Placental epithelial cell (primary cell): ENCODE measurements around a stretch of chr3.

GRCh38 chr3:61358350-61358649, 107.0 kb upstream of the FHIT start:
- CAGE, long polyA plus RNA, result no peak

DNA sequence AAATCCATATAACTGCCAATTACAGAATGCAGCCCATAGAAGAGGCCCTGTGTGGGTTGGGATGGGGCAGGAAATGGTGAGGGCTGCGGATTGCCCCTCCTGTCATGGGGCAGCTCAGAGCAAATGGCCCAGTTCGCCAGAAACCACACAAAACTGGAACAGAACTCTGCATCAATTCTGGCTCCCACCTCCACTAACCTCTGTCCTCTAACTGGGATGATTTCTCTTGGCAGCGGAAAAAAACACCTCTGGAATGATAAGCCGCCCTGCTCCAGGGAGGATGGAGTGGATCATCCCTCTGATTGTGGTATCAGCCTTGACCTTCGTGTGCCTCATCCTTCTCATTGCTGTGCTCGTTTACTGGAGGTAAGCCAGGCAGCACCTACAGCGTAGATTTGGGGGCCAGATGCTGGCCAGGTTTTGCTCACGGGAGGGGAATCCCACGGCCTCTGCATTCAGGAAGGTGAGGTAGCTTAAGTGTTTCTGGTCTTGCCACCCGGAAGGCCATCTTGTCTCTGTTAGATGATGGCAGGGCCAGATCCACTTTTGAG, 100.1 kb upstream of the C3orf14 start:
- CAGE, long polyA plus RNA, result no peak

- CAGE, long polyA plus RNA, result no peak
These were observed 75.9 kb upstream of the C3orf14 start for GRCh38 chr3:62242802-62243526.

- CAGE, long polyA plus RNA, result no peak
These were observed 351 bp downstream of the SYNPR start for GRCh38 chr3:63278467-63278850.

- CAGE, long polyA plus RNA, result no peak
These were observed 48.0 kb downstream of the ATXN7 start for GRCh38 chr3:63911440-63912202.

- CAGE, long polyA plus RNA, result no peak
These were observed 59.8 kb downstream of the ATXN7 start for GRCh38 chr3:63923299-63924109.

GRCh38 chr3:63926129-63926648, 62.5 kb downstream of the ATXN7 start:
- CAGE, long polyA plus RNA, result no peak

DNA sequence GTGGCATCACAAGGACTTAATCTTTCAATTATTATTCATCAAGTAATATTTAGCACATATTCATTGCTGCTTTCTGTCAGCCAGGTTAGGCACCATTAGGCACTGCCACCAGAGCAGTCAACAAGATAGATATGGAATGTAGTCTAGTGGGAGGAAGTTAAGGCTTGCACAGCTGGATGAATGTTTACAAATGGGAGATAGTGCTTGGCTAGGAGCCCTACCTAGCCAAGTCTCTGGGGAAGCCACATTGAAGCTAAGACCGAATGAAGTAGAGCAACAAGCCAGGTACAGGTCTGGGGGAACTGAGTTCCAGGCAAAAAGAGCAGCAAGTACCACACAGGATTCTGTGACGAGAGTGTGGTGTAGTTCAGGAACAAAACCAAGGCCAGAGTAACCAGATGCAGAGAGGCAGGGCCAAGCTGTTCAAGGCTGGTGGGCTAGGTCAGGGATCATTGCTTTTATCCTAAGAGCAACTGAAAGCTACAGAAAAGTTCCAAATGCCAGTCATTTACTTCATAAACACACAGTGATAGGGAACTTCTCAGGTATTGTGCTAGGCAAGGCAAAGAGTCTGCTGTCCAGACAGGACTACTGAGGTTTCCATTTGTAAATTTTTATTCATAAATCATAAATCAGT, 77.6 kb downstream of the PSMD6 start:
- CAGE, long polyA plus RNA, result no peak

DNA sequence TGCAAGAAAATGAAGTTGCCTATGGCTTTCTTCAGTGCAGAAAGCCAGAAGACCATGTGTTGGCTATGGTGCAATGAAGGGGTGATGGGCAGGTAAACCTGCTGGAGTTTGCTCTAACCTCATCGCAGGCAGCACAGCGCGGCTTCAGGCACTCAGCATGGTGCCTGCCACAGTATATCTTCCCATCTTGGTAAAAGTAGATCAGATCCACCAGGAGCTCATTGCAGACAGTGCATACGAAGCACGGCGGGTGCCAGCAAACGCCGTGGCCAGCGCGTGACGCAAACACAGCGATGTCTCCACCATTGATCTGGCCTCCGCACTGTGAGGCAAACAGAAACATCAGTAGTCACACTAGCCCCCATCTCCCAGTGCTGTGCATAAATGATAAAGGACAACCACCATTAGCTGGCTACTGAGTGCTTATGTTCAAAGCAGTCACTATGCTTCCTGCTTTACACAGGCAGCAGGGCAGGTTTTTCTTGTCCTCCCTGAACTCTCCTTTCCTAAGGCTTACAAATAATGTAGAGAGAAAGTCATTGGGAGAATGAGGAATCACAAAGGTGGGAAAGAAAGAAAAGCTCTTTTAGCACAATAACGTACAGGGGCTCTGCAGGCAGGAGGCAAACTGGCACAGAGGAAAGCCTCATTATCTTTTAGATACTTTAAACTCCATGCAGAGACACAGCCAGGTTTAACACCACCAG, 68.1 kb downstream of the PRICKLE2 start:
- CAGE, long polyA plus RNA, result no peak

- CAGE, long polyA plus RNA, result no peak
These were observed 198.4 kb downstream of the ADAMTS9 start for GRCh38 chr3:64489232-64489962.

- CAGE, long polyA plus RNA, result no peak
These were observed 208.6 kb upstream of the ADAMTS9 start for GRCh38 chr3:64896377-64896886.

DNA sequence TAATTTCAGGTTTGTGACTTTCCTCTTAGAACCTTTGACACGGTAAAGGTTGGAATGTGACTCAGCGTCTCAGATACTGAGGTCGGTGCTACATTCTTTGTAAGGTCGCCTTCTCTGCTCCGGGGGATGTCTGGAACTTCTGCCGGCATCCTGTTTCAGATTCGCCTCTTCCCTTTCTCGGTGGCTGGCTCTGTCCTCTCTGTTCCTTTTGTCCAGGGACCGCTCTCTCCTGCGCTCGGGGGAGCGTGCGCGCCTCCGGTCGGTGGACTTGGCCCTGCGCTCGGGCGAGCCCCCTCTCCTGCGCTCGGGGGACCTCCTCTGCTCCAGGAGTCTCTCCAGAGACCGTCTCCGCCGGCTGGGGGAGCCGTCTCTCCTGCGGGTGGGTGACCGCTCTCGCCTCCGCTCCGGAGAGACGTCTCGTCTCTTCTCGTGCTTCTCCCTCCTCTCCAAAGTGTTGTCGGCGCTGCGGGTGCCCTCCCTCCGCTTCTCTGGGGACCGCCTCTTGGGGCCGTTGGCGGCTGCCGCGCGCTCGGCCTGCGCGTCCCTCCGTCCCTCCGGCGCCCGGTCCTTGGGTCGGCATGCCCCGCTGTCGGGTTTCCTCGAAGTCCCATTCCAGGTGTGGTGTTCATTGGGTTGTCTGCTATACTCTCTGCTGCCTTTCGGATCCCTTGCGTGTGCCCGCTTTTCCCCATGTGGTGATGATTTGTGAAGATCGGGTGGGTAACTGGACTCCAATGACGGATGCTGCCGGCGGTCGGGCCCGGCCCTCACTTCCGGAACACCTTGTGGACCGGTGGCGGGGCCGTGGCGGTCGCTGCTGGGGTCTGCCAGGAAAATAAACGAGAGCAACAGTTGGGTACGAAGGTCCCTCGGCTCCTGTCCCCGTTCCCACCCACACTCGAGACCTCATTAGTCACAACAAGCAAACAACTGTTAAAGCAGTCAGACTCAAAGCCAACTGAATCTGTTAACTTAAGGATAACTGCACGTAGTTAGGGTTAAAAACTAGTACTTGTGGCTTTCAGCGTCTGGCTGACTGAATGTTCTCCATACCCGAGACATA, 668.8 kb upstream of the ADAMTS9 start:
- CAGE, long polyA plus RNA, result no peak

DNA sequence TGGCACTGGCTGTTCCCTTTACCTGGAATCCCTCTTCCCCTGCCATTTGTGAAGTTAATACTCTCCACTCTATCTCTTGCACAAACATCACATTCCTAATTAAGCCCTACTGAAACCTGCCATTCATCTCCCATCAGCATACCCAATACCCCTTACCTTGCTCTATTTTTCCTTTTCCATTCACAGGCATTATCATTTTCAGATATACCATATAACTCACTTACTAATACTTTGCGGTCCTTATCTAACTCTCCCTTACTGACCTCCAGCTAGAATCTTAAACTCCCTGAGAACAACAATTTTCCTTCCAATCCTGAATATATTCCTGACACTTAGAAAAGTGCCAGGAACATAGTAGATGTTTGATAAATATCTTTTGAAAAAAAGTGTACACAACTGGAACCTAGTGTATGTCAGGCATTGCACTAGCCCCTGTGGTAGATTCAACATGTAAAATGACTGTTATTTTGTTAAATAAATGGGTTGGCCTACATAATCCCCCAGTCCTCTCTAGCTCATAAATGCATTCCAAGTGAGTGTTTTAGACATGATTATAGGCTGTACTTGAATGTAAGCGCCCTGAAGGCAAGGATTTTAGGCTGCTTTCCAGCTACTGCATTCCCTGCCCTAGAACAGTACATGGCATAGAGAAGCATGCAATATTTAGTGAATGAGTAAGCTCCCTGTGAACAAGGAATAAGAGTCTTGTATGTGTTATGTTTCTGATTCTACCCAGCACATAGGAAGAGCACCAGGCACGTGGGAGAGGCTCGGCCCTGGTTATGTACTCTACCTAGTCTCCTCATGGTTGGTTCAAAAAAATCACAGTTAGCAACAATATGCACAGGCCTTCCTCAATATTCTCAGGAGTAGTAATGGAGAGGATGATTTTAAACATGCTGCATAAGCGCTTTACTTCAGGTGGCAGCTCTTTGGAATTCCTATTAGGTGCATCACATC, 456.9 kb downstream of the MAGI1 start:
- CAGE, long polyA plus RNA, result no peak

GRCh38 chr3:65591157-65592103, 447.3 kb downstream of the MAGI1 start:
- CAGE, long polyA plus RNA, result no peak

- CAGE, long polyA plus RNA, result no peak
These were observed 441.6 kb downstream of the MAGI1 start for GRCh38 chr3:65596959-65597762.

GRCh38 chr3:65714037-65714601, 324.6 kb downstream of the MAGI1 start:
- CAGE, long polyA plus RNA, result no peak

DNA sequence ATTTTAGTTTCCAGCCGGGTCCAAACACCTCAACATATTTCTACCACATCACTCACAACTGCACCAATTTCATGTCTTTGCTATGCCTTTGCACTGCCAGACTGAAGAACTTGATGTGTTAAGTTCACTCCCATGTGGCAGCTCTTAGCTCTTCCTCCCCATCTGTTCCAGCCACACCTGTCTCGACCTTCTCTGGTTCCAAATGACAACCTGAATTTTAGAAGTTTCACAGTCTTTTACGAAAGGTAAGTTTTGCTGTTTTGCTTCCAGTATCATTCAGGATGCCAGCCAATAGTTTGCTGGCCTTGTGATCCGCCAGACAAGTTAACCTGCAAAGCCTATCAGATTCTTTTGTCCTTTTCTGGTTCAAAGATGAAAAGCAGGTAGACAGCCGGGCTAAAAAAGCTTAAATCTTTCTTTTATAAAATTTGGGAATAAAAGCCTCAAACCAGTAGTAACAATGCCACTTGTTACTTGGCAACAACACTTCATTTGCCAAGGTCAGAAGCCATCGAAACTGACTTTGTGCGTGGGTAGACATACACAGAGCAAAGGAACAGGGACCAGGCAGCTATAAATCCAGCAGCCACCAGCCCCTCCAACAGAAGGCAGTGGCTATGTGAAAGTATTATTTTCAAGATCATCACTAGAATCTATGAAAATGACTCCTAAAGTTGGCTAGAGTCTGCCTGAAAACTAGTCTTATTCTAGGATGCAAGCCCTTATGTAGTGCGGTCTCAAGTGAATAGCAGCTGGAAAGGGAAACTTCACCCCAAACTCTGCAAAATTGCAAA, 192.9 kb downstream of the MAGI1 start:
- CAGE, long polyA plus RNA, result no peak

DNA sequence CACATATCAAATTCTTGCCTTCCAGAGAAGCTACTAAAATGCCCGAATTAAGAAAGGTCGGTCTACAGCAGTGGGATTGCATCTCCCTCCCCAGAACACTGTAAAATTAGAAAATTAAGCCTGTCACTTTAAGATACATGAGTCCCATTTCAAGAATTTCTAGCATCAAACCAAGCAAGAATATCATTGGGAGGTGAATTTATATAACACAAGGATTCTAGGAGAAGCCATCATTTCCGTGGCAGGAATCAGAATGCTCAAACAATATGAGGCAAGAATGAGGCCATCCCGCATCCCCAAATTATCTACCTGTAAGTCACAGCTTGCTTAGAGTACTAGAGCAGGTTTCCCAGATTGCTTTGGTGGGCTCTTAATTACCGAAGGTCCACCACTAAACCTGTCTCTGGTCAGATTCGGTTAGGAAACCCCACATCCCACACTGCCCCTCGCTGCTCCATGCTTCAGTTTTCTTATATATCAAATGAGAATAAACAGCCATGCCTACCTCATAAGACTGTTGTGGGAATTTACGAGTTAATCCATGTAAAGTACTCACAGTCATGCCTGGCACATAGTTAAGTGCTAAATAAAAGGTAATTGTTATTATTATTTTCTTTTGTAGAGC, 114.3 kb downstream of the MAGI1 start:
- CAGE, long polyA plus RNA, result no peak

DNA sequence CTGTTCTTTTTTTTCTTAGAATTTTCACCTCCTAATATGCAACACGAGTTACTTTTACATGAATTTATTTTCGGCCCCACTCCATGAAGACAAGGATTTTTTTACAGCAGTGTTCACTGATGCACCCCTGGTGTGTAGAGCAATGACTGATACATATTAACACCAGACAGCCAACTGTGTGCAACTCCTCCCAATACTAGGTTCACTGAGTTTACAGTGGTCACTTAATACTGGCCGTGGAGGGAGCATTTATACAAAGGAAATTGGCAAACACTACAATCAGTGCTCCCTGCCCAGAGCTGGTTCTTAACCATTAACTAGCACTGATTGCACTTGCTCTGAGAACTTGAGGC, 110.7 kb downstream of the MAGI1 start:
- CAGE, long polyA plus RNA, result no peak

DNA sequence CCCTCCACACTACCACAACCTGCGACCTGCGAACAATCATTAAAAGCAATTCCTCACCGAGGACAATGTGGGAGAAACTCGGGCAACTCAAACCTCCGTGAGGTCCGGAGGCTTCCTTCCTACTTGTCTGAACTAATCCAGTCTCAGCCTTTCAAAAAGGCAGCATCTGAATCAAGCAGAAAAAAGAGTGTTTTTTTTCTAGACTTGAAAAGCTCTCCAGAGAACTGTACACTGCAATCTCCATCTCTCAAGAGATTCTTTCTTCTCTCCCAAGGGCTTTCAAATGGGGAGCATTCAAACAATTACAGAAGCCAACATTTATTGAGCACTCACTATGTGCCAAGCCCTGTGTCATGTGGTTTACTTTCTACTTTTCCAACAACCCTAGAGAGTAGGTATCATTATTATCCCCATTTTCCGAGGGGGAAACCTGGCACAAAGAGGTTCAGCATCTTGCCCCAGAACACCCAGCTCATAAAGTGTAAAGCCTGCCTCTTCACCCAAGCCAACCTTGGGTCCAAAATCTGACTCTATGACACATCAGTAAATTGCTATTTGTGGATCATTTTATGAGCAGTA, 10.0 kb downstream of the MAGI1 start:
- CAGE, long polyA plus RNA, result no peak